NT2/D1 (cell line): ENCODE results near the genes TCP11, SCUBE3 and SRPK1.

DNA sequence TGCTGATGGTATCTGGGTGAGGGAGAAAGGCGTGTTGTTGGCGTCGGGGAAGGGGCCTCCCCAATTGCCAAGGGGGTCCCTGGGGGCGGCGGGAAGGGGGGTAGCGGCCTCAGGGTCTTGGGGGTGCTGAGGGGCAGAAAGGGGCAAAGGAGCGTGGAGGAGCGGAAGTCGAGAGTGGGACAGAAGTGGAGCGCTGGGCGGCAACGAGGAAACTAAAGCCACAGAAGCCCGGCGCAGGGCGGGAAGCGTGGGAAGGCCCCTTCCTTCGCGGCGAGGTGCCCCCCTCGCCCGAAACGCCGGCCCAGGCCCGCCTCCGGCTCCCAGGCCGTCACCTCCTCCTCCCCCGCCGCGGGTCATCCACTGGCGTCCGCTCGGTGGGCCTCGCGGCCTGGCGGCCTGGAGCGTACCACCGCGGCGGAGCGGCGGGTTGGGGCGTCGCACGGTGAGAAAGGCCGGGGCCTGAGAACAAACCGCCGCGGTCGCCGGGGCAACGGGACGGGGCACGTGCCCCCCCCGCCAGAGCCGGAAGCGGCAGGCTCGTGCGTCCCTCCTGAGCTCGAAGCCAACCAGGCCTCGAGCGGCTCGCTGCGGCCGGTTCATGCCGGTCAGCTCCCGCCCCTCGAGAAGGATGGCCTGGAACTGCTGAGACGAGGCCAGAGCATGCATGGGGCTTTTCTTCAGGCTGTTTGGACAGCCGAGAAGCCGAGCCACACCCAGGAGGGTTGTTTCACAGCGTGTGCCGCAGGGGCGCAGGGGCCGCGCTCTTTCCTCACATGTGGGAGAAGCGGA, at the start of gene TCP11:
Gene TCP11 (minus strand): TSS at position 467 of the 789 bp plus-strand sequence.
- RRBS, 2 experiments: 91 to 93% methylated on average over 19 to 26 of the region's 76 CpGs

DNA sequence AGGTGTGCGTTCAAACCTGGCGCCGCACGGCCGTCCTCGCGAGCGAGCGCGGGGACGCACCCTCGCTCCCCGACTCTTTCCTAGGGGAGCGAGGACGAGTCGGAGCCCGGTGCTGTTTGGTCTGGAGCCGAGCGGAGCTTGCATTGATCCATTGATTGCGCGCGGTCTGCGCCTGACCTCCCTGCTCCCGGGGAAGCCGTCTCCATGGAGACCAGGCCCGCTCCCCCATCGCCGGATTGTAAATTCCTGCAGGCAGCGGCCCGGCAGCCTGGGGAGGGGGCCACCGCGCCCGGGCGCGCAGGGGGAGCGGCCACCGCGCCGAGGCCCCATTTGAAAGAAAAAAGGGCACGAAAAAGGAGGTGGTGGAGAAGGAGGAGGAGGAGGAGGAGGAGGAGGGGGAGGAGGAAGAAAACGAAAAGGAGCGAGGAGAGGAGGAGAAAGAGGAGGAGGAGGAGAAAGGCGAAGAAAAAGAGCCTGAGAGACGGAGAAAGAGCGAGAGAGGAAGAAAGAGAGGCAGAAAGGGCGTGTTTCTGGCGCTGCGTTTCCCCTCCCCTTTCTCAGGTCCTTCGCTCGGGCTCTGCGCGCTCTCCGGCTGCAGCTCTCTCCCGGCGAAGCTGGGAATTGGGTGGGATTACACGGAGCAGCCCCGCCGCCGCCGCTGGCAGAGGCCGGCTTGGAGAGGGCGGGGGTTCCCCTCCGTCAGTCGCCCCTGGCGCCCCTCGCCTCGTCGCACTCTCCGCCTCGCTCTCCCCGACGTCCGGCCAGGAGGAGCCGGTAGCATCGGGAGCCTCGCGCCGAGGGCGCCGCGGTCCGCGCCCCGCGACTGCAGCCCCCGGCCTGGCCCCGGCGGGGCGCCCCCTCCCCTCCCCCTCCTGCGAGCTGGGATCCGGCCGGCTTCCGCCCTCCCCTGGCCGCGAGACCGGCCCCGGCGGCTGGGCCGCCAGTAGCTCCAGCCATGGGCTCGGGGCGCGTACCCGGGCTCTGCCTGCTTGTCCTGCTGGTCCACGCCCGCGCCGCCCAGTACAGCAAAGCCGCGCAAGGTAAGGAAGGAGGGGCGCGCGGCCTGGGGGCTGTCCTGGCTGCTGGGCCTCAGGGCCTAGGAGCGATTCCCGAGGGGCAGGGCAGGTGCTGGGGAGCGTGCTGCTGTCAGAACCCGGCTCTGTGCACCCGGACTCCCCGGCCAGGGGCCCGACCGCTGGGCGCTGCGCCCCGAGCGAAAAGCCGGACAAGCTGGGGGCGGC, at the start of gene SCUBE3:
Gene SCUBE3 (plus strand): TSS at position 493 of the 1,241 bp plus-strand sequence.
- RRBS, 2 experiments: under 1 to 1% methylated on average over 62 of the region's 126 CpGs

- RRBS, 2 experiments: no CpG with 5 or more reads among the region's 4 CpGs
Observed at GRCh38 chr6:35234343-35235182, 20.8 kb downstream of the SCUBE3 start.

GRCh38 chr6:35258528-35258812, 1.1 kb upstream of the ZNF76 start:
- RRBS, 2 experiments: no CpG with 5 or more reads among the region's 8 CpGs

DNA sequence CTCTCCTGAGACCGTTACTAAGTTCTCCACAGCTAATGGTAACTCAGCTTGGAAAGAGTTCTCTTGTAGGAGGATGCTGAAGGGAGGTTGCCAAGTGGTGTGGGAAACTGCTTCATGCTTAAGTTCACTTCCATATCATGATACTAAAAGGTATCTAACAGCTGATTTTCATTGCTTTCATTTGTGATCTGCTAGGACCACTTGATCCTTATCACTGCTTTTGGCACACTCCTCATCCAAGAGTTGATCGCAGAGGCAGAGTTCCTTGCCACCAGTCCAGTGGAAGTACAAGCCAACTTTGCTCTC, 13.6 kb downstream of the PPARD start:
- RRBS, 2 experiments: no CpG with 5 or more reads among the region's 2 CpGs

DNA sequence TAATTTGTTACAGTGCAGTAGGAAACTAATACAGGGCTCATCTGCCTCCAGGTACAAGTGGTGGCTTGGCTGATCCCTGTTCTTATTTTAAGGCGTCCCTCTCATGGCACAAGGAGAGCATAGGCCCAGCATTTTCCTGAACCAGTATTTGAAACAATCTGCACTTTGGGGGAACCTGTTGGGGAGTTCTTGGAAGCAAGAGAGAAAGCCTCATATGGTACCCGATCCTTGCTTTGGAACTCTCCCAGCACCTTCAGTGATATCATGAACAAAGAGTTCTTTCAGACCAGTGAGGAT, 16.0 kb downstream of the PPARD start:
- RRBS, 2 experiments: no CpG with 5 or more reads among the region's 2 CpGs

GRCh38 chr6:35417918-35418735, 34.0 kb upstream of the FANCE start:
- RRBS, 2 experiments: no CpG with 5 or more reads among the region's 15 CpGs

- RRBS, 2 experiments: no CpG with 5 or more reads among the region's 5 CpGs
Observed at GRCh38 chr6:35435700-35436059, 16.5 kb upstream of the FANCE start.

GRCh38 chr6:35473405-35473603, 5.1 kb downstream of the RPL10A start:
- RRBS, 2 experiments: no CpG with 5 or more reads among the region's 1 CpG

DNA sequence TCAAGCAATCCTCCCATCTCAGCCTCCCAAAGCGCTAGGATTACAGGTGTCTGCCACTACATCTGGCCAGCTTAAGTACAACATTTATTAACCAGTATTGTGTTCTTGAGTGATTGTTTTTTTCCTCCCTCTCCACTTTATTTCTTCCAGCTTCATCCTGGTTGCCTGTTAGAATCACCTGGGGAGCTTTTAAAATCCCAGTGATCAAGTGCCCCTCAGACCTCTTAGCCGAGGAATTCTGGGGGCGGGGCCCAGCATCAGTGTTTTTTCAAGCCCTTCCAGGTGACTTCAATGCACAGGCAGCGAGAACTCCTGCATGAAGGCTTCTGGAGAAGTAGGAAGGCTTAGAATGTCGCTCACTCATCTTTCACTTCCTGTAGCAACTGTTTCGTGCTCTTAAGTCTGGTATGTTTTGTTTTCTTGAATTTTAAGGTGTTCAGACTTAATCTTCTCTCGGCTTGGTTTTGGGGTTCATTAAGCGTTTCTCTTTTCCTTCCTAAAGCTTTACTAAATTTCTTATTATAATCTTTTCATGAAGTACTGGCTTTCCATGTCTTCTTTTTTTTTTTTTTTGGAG, 30.7 kb upstream of the TULP1 start:
- RRBS, 2 experiments: no CpG with 5 or more reads among the region's 8 CpGs

GRCh38 chr6:35602269-35603174, 86.2 kb downstream of the FKBP5 start:
- RRBS, 2 experiments: no CpG with 5 or more reads among the region's 5 CpGs

DNA sequence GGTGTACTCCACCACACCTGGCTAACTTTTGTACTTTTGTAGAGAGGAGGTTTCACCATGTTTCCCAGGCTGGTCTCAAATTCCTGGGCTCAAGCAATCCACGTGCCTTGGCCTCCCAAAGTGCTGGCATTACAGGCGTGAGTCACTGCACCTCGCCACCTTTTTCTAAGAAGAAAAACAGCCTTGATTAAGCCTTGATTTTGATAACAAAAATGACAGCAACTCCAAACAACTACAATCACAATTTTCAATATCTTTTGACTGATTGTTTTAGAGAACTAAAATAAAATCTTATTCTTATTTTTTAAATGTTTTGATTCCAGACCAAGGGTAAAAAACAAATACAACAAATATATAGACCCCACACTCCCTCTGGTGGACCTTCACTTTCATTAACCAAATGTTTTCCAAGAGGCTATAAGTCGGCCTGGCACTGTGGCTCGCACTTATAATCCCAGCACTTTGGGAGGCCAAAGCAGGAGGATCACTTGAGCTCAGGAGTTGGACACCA, 4.3 kb downstream of the FKBP5 start:
- RRBS, 2 experiments: no CpG with 5 or more reads among the region's 5 CpGs

DNA sequence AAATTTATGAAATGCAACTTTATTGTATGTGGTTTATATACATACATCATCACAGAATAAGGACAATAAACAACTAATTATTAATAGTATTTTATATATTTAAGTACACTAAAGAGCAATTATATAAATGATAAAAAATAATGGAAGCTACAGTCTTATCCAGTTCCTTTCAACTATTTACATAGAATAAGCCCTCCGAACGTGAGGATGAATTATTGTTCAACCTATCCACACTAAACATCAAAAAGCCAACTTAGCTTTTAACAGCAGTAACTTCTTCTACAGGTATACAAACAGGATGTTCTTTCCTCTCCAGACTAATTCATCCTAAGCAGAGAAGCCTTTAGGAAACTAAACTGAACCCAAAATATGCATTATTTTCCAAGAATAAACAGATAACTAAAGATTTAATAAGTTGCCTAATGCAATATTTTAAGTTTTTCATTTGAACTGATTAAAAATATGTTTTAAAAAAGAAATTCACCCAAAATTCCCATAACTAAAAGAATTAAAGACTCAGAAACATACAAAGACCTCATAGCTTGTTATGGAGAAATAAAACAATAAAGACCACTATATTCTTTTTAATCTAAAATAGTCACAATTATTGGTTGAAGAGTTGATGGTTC, 2.2 kb downstream of the FKBP5 start:
- RRBS, 2 experiments: no CpG with 5 or more reads among the region's 2 CpGs

DNA sequence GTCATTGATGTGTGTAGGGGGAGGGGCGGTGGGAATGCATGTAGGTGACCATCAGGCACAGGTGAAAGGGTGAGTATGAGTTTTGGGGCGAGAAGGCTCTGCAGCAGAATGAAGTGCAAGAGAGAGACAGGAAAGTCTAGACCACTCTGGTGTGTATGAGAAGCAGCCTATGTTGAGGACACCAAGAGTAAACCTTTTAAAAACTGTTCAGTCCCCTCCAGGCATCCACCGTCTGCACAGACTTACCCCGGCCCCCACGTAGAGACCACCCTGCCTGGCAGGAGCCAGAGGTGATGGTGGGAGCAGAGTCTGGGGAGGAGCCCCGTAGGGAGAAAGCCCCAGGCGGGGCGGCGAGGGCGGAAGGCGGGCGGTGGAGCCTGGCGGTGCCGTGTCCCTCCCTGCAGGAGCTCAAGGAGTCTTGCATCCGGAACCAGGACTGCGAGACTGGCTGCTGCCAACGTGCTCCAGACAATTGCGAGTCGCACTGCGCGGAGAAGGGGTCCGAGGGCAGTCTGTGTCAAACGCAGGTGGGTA, 5.8 kb downstream of the CLPSL1 start:
- RRBS, 2 experiments: 100% methylated on average over 1 of the region's 23 CpGs; no CpG with 5 or more reads in 1 of the 2 experiments

DNA sequence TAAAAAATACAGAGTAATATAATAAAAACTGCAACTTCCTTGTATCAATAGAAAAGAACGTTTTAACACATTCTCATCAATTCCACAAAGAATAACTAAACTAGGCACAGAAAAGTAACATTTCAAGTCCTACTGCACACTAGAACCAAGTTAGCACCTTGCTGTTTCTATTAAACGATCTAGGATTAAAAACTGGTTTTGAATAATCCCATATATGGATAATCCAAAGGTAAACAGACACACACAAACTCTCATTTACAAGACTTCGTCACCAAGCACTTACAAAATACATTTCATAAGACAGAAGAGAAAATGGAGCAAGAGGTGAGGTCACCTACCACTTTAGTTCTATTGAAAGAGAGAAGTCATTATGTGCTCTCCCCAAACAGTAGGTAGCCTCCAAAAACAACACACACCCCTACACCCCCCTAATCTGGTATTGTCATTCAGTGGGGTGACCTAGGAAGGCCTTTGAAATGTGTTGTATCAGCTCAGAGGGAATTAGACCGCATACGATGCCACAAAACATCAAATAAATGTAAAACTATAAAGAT, 1.9 kb downstream of the SRPK1 start:
- RRBS, 2 experiments: no CpG with 5 or more reads among the region's 5 CpGs

DNA sequence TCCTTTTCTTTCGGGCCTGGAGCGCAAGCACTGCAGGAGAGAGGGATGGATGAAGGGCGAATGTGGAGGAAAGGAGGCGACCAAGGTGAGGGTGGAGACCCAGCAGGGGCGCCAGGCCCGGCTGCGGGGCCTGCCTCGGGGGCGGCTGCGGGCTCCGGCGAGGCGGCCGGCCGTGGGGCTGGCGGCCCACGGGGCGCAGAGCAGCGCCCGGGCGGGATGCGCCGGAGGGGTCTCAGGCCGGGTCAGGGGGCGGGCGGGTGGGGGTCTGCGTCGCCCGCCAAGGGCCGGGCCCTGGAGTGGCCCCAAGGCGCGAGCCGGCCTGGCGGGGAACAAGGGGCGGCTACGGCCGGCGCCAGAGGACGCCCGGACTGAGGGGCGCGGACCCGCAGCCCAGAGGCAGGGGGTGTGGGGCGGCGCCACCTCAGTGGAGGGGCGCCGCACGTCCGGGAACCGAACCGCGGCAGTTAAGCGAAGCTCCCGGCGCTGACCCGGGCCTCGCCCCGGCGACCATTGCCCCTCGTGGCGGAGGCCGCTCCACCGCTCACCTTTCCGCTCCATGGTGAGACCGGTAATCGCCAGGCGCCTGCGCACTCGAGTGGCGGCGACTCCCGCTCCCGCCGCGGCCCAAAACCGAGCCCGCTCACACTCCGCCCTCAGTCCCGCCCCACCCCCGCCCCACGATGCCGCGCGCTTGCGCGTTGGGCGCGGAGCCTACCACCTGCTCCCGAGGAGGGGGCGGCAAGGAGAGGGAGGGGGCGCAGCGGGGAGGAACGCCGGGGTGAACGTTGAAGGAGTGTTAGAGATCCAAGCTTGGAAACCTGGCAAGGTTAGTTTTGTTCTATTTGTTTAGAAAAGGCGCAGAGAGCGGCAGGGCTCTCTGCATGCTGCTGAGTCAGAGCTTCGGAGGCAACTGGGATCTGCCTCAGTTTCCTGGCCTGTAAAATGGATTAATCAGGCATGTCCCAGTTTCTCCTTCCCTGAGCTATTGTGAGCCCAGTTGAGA, at the start of gene SRPK1:
Gene SRPK1 (minus strand): TSS at position 600 of the 1,003 bp plus-strand sequence.
- RRBS, 2 experiments: 1% methylated on average over 36 of the region's 98 CpGs

DNA sequence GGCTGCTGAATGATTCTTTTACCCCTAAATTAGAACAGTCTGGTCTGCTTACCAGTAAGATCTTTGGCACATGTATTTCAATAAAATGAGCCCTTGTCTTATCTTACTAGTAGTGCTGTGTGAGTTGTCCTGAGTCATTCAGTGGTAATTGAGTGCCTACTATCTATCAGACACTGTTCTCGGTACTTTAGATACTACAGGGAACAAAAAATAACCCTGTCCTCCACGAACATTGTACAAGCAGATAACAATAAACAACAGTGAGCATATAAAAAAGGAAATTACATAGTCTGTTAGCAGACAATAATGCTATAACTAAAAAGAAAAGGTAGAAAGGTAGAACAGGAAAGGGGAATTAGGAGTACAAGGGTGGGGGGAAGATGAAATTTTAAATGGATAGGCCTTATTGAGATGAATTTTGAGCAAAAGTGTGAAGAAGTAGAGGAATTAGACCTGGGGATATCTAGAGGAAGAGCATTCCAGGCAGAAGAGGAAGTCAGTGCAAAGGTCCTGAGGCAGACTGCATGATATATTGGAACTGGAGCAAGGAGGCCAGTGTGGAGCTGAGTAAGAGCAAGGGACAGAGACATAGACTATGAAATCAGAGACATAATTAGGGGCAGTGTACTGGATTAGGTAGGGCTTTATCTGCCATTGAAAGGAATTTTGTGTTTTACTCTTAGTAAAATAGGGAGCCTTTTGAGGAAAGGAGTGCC, 40.2 kb downstream of the MAPK14 start:
- RRBS, 2 experiments: no CpG with 5 or more reads among the region's 2 CpGs

DNA sequence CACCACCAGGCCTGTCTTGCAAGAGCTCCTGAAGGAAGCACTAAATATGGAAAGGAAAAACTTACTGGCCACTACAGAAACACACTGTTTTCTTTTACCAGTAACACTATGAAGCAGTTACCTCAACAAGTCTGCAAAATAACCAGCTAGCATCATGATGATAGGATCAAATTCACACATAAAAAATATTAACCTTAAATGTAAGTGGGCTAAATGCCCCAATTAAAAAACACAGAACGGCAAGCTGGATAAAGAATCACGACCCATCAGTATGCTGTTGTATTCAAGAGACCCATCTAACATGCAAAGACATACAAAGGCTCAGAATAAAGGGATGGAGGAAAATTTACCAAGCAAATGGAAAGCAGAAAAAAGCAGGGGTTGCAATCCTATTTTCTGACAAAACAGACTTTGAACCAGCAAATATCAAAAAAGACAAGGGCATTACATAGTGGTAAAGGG, 45.1 kb upstream of the MAPK13 start:
- RRBS, 2 experiments: no CpG with 5 or more reads among the region's 2 CpGs

- RRBS, 2 experiments: no CpG with 5 or more reads among the region's 8 CpGs
Observed at GRCh38 chr6:36108987-36110026, 21.0 kb upstream of the MAPK13 start.